Vagina (tissue), 1 donor: ENCODE data around the genes ZNF557, MCEMP1 and CLEC4M.

DNA sequence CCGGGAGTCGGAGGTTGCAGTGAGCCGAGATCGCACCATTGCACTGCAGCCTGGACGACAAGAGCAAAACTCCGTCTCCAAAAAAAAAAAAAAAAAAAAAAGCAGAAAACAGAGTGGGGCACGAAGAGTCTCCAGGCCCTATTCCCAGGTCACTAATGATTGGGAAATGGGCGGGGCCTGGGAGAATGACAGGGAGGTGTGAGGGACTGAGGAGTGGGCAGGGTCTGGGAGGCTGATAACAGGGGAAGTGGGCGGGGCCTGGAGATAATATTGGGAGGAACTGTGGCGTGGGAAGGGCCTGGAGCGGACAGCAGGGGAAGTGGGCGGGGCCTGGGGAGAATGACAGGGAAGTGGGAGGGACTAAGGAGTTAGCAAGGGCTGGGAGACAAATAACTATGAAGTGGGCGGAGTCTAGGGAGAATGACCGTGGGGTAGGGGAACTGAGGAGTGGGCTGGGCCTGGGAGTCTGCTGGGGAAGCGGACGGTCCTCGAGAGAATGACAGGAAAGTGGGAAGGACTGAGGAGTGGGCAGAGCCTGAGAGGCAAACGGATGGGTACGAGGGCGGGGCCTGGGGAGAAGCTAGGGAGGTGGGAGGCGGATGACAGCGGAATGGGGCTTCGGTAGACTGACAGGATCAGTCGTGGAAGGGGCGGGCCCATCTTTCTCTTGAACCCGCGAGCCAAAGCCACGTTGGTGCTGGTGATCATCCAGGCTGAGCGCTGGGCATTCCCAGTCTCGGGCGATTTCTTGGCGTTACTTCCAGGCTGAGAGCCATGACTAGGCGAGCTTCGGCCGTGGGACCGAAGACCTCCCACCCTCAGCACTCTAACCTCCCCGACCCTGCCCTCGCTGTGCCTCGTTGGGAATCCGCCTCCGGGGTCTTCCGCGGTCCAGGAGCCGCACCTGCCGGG lies 14.0 kb upstream of the TUBB4A start:
- PRO-cap: no peak
- RAMPAGE, long total RNA: no peak

DNA sequence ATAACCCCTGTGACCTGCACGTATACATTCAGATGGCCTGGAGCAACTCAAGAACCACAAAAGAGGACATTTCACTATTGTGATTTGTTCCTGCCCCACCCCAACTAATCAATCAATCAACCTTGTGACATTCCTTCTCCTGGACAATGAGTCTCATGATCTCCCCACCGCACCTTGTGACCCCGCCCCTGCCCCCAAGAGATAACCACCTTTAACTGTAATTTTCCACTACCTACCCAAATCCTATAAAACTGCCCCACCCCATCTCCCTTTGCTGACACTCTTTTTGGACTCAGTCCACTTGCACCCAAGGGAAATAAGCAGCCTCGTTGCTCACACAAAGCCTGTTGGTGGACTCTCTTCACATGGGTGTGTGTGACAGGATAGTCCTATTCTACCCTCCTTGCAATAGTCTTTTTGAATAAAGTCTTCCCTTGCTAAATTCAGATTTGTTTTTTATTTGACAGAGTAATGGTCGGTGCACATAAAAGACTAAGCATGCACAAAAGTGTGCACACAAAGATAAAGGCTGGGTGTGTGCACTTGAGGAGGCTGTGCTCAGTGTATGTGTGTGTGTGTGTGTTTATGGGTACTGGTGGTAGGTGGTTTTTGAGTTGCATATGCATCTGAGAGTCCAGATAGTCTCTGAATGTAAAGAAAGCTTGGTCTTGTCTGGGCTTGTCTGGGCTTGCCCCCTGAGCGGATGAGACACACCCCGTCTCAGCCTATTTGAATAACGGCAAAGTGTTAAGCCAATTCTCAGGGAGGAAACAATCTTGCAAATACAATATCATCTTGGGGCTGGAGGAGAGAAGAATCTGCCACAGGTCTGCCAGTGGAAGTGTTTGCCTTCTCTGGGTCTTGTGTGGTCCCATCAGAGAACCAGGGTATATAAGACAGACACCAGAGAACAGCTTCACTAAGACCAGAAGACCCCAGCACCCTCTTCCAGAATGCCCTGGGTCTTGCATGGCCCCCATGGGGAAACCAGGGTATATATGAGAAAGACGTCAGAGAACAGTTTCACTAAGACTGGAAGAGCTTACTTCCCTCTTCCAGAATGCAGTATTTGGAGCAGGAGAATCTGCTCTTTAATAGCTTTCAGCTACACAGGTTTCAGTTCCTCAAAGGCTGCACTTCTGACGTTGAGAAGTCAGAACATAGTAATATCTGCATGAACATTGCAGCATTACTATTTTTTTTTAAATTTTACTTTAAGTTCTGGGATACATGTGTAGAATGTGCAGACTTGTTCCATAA lies 13.6 kb downstream of the CD70 start:
- PRO-cap: no peak
- RAMPAGE, long total RNA: no peak

- PRO-cap: no peak
- RAMPAGE, long total RNA: no peak
These were observed 15.7 kb upstream of the TNFSF14 start for GRCh38 chr19:6685731-6685936.

- PRO-cap: no peak
- RAMPAGE, long total RNA: start-site peak on the minus strand at chr19:6702161-6702190, 123 reads; start-site peak on the minus strand at chr19:6702556-6702581, 116 reads
These were observed 18.2 kb downstream of the C3 start for GRCh38 chr19:6701941-6702906.

- PRO-cap: no peak
- RAMPAGE, long total RNA: no peak
These were observed 6.5 kb downstream of the C3 start for GRCh38 chr19:6713765-6714625.

- PRO-cap: no peak
- RAMPAGE, long total RNA: no peak
These were observed 3.4 kb downstream of the C3 start for GRCh38 chr19:6716906-6717614.

GRCh38 chr19:6742888-6743227 lies 3.4 kb downstream of the TRIP10 start:
- PRO-cap: no peak
- RAMPAGE, long total RNA: no peak

DNA sequence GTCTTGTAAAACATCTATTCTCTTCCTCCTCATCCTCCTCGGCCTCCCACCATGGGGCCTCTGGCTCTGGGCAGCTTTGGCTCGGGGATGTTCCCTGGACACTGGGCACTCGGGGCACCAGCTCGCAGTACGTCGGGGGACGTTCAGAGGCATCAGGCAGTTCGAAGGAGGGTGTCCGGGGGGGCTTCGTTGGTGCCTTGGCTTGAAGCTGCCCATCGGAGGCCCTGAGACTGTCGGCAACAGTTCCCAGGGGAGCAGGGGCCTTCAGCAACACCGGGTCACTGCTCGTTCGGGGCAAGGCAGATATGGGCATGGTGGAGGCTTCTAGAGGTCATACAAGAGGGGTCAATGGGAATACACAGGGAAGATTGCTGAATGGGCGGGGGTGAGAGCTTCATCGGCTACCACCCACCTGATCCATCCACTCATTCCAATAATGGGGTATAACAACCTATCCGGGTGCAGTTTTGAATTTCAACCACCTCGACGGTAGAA lies 12.2 kb downstream of the SH2D3A start:
- PRO-cap: no peak
- RAMPAGE, long total RNA: start-site peak on the plus strand centred at position 123 of the sequence, 112 bp wide, 16 reads

DNA sequence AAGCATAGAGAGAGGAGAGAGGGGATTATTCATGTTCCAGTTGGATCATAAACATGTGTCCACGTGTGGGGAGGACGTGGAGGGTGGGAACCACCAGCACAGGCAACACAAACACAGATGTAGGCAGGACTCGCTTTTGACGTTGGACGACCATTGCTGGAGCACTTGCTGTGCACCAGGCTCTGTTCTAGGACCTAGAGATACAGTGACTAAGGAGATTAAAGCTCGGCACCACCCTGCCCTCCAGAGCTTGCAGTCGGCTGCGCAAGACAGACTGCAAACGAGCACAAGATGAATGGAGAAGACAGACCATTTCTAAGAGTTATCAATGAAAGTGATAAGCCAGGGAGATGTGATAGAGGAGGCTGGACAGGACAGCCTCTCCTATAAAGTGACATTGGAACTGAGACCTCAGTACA lies 775 bp downstream of the SH2D3A start:
- PRO-cap: no peak
- RAMPAGE, long total RNA: no peak

- PRO-cap: unidirectional peak, plus-strand start at chr19:7069465; bidirectional peak, plus-strand start at chr19:7069708, minus-strand start at chr19:7069627
- RAMPAGE, long total RNA: start-site peak on the plus strand at chr19:7069697-7069710, 77 reads
These were observed at the start of gene ZNF557 for GRCh38 chr19:7069059-7069808. Gene ZNF557, plus strand, starts transcription at chr19:7069703.

GRCh38 chr19:7145412-7145860 lies 75.9 kb downstream of the ZNF557 start:
- PRO-cap: no peak
- RAMPAGE, long total RNA: no peak

- PRO-cap: no peak
- RAMPAGE, long total RNA: no peak
These were observed 105.1 kb downstream of the INSR start for GRCh38 chr19:7188896-7189649.

DNA sequence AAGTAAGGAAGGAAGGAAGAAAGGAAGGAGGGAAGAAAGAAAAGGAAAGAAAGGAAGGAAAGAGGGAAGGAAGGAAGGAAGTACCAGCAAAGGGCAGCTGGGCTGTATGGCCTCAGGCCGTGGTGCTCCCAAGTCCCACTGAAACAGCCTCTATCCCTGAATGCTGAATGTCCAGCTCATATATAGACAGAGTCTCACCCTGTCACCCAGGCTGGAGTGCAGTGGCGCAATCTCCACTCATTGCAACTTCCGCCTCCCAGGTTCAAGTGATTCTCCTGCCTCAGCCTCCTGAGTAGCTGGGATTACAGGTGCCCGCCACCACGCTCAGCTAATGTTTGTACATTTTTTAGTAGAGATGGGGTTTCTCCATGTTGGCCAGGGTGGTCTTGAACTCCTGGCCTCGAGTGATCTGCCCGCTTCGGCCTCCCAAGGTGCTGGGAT lies 36.5 kb downstream of the INSR start:
- PRO-cap: no peak
- RAMPAGE, long total RNA: no peak

- PRO-cap: no peak
- RAMPAGE, long total RNA: no peak
These were observed 35.1 kb downstream of the INSR start for GRCh38 chr19:7258894-7259725.

DNA sequence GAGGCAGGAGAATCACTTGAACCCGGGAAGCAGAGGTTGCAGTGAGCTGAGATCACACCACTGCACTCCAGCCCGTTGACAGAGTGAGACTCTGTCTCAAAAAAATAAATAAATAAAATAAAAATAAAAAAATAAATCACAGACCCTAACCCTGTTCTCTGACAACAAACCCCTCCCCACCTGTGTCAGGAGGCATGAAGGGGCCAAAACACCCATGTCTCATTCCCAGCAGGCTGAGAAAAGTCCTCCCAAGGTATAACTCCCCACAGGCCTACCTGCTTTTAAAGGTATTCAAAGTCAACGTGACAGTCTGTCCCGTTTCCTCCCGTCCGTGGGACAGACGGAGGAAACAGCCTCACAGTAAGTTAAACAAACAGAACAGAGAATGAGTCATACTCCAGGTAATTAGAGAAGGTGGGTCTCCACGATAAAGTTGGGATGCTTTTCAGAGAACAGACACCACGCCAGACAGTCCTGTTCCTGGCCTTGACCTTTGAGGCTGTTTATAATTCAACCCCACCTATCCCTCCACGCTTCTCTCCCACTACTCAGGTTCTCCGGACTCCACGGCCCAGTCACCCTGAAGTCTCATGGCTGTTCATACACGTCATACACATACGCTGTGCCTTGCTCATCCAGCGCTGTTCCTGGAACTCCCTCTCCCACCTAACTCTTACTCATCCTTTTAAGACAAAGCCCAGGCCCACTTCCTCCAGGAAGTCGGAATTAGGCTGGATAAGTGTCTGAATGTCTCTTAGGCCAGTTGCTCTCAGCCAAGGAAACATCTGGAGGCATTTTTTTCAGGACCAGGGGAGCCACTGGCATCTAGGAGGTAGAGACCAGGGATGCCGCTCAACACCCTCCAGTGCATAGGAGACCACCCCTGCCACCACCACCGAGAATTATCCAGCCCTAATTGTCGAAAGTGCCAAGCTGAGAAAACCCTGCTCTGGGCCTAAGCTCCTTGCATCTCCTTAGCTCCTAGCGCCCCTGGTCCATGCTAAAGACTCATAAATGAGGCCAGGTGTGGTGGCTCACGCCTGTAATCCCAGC lies 42.5 kb downstream of the ARHGEF18 start:
- PRO-cap: no peak
- RAMPAGE, long total RNA: no peak

- PRO-cap: no peak
- RAMPAGE, long total RNA: no peak
These were observed 19.6 kb downstream of the PNPLA6 start for GRCh38 chr19:7554912-7555797.

DNA sequence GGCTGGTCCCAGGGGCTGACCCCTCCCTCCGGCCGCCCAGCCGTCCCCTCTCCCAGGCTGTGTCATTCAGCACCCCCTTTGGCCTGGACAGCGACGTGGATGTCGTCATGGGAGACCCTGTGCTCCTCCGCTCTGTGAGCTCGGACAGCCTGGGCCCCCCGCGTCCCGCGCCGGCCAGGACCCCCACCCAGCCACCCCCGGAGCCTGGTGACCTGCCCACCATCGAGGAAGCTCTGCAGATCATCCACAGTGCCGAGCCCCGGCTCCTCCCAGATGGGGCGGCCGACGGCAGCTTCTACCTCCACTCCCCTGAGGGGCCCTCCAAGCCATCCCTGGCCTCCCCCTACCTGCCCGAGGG lies 16.0 kb downstream of the CAMSAP3 start:
- PRO-cap: no peak
- RAMPAGE, long total RNA: no peak

GRCh38 chr19:7676810-7677459 lies at the start of gene MCEMP1:
Gene MCEMP1, plus strand, starts transcription at chr19:7677090.
- PRO-cap: no peak
- RAMPAGE, long total RNA: start-site peak on the plus strand at chr19:7677046-7677103, 9 reads

DNA sequence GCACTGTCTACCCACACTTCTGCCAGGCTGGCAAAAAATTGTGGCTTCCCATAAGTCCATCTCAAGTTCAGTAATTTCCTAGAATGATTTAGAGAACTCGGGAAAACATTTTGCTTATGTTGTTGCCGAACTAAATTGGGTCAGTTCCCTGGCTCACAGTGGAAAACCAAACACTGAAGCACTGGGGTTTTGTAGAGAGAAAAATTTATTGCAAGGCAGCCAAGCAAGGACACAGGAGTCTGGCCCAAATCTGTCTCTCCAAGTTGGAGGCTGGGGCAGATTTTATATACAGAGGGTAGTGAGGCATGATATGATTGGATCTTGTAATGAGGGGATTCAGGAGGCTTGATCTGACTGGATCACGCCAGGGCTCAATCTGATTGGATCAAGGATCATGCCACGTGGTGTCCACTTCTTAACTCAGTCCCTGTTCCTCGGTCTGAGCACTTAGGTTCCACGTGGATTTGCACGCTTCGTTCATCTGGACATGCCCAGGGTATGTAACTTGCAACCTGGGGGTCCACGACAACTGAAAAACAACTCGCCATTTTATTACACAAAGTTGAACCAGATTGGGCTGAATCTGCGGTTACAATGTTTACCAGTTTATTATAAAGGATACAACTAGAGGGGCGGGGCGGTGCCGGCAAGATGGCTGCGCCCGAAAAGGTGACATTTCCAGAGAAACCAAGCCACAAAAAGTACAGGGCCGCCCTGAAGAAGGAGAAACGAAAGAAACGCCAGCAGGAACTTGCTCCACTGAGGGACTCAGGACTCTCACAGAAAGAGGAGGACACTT lies 7.3 kb downstream of the CD209 start:
- PRO-cap: unidirectional peak, plus-strand start at position 627 of the sequence
- RAMPAGE, long total RNA: no peak

DNA sequence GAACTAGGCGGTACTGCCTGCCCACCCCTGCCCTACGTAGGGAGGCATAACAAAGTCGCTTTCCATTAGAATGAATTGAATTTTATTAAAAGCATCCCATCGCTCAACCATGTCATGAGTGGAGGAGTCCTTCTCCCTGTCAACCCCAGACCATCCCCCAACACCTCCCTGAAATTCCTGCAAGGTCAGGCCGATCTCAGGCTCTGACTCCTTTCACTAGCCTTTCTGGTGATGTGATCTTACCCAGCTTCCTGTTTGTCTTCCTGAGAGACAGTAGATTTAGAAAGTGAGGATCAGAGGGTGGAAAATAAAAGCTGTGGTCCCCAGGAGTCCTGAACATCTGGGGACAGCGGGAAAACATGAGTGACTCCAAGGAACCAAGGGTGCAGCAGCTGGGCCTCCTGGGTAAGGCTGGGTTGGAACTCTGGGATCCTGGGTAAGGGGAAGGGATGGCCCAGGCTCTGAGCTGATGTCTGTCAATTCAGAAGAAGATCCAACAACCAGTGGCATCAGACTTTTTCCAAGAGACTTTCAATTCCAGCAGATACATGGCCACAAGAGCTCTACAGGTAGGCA lies at the start of gene CLEC4M:
CLEC4M (plus strand) TSS at position 336 of the 576 bp plus-strand sequence.
- PRO-cap: no peak
- RAMPAGE, long total RNA: no peak